ENCODE results near the genes LSM6 and PRMT9.

GRCh38 chr4:146028917-146029215, 90.2 kb upstream of the ZNF827 start:
- PRO-cap = no peak

- PRO-cap = unidirectional peak, plus-strand start at chr4:146175752
Measured at GRCh38 chr4:146175393-146176492, at the start of gene LSM6. Gene LSM6 (plus strand): TSS chr4:146175718.

DNA sequence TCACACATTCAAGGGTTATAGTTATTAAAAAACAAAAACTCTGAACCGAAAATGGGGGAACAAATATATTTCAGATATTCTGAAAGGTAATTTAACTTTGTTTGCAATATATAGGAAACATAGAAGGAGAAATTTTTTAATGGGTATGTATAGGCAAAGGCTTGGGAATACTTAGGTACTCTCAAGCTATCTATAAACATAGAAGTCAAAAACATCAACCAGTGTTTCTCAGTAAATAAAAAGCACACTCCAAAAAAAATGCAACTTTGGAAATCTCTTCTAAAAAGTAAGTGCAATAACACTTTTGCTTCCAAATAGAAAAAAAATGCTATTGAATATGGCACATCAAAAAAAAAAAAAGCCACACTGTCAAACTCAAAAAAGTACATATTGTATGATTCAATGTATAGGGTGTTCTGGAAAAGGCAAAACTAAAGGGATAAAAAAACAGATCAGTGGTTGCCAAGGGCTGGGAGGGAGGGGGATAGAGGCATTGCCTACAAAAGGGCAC, 112.7 kb downstream of the SLC10A7 start:
- PRO-cap = no peak

DNA sequence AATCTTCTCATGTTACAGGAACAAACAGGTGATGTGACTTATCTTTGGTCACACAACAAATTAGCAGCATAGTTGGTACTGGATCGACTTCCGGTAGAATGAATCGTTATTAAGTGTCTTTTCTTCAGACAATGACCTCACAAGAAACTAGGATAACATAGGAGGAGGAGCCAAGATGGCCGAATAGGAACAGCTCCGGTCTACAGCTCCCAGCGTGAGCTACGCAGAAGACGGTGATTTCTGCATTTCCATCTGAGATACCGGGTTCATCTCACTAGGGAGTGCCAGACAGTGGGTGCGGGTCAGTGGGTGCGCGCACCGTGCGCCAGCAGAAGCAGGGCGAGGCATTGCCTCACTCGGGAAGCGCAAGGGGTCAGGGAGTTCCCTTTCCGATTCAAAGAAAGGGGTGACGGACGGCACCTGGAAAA, 24.4 kb downstream of the POU4F2 start:
- PRO-cap = no peak

DNA sequence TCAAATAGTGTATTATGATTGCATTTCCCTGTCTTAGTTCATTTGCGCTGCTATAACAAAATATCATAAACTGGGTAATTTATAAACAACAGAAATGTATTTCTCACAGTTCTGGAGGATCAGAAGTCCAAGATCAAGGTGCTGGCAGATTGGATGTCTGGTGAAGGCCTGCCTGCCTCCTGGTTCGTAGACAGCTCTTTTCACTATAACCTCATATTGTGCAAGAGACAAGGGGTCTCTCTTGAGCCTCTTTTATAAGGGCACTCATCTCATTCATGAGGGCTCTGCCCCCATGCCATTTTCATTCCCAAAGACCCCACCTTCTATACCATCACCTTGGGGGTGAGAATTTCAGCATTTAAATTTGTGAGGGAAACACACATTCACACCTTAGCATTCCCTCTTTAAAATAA, 129.3 kb upstream of the EDNRA start:
- PRO-cap = no peak

DNA sequence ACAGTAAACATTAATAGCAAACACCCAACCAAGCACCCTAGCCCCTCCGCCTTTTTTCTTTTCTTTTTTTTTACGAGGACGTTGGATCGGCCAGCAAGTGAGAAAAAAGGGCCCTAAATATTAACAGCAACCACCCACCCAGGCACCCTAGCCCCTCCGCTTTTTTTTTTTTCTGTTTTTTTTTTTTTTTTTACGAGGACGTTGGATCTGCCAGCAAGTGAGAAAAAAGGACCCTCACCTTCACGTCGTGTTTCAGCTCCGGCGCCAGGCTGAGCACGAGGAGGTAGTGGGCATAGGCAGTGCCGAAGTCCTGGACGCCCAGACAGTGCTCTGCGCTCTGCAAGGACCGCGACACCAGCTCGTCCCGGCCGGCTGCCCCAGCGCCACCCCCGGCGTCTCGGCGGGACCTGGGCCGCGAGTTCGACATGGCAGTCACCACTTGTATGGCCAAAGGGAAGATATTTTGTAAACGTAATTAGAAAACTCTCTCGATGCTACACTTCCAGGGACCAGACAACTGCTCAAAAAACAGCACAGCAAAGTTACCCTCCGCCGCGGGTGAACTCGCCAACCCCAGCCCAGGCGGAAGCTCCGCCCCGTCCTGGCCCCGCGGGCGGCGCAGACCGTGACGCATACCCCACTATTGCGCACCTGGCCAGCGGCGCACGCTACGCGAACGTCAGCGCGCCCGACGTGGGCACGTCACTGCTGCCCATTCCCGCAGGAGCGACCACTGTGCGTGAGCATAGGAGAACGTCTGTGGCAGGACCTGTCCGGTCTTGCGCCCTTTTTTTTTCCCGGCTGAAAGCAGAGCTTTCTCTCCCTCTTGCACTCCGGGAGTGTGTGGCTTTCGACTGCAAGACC, at the start of gene PRMT9:
TSS of gene PRMT9 (minus strand) at position 603 of the 864 bp plus-strand sequence.
- PRO-cap = bidirectional peak, plus-strand start at position 715 of the sequence, minus-strand start at position 603 of the sequence

DNA sequence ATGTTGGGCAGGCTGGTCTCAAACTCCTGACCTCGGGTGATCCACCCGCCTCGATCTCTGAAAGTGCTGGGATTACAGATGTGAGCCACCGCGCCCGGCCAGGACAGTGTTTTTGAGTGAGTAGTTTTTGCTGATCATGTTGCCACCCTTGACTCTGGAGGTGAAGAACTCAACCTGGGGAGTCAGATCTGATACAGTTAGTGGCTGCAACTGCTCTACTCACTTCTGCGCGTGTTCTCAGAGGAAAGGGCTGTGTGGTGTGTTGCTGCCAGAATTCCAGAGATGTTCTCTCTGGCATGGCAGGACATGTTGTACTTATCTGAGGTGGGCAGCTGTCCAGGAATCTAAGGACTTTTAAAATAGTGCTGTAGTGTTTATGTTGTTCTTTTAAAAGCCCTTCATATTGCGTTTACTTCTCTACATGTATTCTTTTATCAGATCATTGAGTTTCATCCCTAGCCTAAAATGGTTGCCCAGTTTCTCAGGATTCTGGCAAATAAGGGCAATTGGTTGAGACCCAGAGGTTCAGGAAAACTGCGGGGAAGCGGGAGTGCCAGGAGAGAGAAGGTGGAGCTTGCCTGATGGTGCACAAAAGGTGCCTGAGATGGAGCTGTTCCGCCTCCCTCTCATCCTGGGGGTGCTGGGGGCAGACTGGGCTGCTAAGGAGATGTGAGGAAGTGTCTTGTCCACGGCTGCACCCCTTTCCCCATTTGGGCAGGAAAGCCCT, 97.7 kb downstream of the ARHGAP10 start:
- PRO-cap = no peak

GRCh38 chr4:147866222-147867061, 134.6 kb downstream of the ARHGAP10 start:
- PRO-cap = no peak

DNA sequence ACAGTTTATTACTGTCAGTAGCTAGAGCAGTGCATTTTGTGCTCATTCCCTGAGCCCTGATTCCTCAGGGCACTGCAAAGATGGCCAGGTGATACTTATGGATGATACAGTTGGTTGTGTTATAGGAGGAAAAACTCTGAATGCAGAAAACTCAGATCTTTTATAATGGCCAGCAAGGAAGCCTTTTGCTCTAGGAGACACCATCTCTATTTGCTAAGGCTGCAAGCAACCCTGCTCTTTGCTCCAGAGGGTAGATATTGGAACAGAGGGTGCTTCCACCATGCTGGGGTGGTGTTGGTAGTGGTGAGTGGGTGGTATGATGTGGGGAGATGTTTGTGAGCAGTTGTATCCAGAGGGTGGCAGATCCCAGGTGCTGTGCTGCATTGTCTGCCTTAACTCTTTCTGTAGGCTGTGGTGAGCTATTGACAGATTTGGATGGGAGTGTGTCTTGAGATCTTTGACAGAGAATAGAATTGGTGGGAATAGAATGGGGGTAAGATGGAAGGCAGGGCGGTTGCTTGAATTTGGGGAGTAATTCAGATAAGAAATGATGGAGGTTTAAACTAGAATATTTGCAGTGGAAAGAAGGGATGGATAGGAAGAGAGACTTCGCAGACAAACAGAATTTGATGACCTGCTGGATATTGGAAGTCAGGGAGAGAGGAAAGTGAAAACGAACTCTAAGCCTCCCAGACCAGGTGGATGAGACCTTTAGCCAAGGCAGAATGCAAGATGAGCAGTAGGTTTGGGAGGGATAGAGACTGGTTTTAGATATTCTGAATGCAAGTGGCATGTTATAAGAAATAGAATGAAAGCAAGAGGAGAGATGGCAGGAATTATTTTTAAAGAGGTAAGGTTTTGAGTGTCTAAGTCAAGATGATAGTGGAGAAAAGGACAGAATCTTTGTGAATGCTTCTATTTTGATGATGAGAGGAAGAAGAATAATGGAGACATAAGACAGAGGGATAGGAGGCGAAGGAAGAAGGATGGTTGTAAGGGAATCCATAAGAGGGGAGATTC, 194.2 kb downstream of the ARHGAP10 start:
- PRO-cap = no peak

- PRO-cap = no peak
Measured at GRCh38 chr4:148044864-148045297, 313.0 kb downstream of the ARHGAP10 start.

DNA sequence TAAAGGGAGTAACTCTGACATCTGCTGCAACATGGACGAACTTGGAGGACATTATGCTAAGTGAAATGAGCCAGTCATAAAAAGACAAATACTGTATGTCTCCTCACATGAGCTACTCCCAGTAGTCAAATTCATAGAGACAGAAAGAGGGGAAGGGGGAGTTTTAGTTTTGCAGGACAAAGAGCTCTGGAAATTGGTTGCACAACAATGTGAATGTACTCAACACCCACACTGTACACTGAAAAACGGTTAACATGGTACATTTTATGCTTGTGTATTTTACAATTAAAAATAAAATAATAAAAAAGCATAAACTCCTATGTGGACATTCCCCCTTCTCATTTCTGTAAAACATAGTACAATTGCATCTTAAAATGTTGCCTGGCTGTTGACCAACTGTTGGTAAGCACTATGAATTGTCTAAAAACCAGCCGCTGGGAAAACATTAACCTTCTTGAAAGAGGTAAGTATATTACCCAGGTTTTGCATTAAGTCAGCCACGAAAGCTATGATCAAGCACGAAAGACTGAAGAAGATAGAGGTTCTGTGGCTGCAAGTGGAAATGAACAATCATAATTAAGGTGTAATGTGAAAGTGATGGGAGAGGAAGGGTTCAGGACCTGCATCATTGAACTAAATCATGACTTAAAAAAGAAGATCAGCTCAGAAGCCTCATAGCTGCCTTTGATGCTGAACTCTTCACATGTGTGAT, 341.2 kb downstream of the NR3C2 start:
- PRO-cap = no peak

DNA sequence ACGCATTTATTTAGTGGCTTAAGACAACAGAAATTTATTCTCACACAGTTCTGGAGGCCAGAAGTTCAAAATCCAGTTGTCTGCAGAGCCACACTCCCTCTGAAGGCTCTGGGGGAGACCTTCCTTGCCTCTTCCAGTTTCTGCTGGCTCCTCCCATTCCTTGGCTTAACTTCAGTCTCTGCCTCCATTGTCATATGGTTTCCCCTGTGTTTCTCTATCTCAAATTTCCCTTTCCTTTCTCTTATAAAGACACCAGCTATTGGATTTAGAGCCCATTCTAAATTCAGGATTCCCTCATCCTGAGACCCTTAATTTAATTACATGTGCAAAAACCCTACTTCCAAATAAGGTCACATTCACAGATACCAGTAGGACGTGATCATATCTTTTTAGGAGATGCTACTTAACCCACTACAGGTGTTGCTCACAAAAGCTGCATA, 44.3 kb downstream of the NR3C2 start:
- PRO-cap = no peak

GRCh38 chr4:150575979-150576421, 6.0 kb upstream of the MAB21L2 start:
- PRO-cap = no peak

- PRO-cap = no peak
Measured at GRCh38 chr4:151102880-151103519, 3.6 kb downstream of the RPS3A start.

DNA sequence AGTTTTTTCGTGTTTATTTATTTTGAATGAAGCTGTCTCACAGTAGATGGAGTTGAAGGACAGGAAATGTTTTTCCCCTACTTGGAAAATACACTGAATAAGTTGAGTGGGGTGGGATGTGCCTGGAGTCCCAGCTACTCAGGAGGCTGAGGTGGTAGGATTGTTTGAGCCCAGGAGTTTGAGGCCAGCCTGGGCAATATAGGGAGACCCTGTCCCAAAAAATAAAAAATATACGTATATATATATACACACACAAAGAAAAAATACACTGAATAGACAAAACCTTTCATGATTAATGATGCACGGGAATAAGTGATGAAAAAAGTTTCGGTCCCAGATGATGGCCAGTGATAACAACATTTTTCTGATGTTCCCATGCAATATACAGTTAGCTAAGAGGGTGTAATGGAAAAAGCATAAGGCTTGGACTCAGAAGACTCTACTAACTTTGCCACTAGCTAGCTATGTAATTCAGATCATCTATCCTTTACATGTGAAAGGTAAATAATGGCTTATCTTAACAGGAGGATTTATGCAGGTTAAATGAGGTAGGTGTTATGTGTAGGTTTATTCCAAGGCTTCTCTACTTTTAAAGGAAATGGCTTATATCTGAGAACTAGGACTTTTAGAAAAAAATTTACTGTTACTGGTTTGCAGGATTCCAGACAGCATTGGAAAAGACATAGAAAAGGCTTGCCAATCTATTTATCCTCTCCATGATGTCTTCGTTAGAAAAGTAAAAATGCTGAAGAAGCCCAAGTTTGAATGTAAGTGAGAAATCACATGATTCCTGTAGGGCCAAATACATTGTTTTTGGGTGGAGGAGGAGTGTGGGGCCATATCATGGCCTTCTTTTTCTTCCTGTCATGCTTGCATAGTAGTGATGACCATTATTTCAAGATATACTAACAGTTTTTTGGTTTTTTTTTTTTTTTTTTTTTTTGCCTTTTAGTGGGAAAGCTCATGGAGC, 4.4 kb downstream of the RPS3A start:
- PRO-cap = no peak

GRCh38 chr4:151198631-151199075, 78.3 kb upstream of the PRSS48 start:
- PRO-cap = no peak

GRCh38 chr4:151206560-151207154, 70.3 kb upstream of the PRSS48 start:
- PRO-cap = no peak

DNA sequence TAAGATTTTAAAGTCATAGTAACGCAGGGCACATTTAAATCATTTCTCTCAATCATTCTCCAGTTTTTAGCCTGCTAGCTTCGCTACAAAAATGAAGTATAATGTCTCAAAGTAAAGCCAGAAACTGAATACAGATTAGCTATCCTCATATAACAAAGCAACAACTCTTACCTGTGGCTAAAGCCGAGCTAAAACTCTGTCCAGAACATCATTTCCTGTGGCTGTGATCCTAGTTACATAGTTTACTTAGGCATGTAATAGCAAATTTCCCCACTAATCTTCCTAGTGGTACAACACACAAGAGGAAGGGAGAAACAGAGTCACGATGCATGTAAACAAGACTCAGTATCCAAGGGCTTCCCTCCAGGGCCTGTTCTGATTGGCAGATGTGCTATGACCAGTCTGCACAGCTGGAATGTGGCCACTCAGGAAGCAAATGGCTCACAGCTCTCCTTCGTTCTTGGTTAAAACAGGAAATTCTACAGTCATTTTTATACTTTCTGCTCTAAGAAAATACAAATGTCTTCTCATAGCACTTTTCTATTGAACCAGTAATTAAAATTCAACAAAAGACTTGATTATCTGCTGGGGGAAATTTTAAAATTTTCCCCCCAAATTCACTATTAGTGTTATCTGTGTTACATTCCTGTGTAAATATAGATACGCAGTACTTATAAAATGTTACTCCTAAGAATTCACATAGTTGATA, 49.2 kb upstream of the PRSS48 start:
- PRO-cap = no peak

GRCh38 chr4:151315120-151315604, 10.2 kb downstream of the SH3D19 start:
- PRO-cap = no peak

DNA sequence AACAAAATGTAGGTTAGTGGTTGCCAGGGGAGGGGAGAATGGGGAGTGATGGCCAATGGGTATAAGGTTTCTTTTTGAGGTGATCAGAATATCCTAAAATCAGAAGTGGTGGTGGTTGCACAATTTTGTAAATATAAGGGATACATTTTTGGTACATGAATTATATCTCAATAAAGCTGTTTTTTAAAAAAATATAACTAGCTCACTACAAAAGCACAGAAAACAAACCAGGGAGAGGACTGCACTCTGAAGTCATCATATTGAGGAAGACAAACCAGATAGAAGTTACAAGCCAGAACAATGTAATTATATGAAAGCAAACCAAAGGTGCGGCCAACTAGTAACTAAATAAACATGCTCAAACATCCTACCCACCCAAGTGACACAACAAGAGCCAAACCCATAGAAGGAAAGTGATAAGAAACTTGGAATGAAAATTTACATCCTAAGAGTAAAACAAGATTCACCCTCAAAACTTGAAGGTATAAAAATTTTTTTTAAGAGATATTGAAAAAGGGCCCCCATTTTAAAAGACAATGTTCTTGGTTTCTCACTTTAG, 3.8 kb upstream of the SH3D19 start:
- PRO-cap = no peak